Kidney epithelial cell (primary cell): Measurements from ENCODE around the genes MBIP, SLC25A21 and TTC6.

GRCh38 chr14:35278495-35278891, 13.7 kb upstream of the PSMA6 start:
- RAMPAGE, long total RNA, result no peak
- RRBS, result no CpG with 5 or more reads among the region's 3 CpGs

- RAMPAGE, long total RNA, result no peak
- RRBS, result no CpG with 5 or more reads among the region's 22 CpGs
These were observed 545 bp downstream of the PSMA6 start for GRCh38 chr14:35292549-35293304.

- RAMPAGE, long total RNA, result no peak
- RRBS, result no CpG with 5 or more reads among the region's 3 CpGs
These were observed 50.7 kb downstream of the NFKBIA start for GRCh38 chr14:35353719-35354365.

DNA sequence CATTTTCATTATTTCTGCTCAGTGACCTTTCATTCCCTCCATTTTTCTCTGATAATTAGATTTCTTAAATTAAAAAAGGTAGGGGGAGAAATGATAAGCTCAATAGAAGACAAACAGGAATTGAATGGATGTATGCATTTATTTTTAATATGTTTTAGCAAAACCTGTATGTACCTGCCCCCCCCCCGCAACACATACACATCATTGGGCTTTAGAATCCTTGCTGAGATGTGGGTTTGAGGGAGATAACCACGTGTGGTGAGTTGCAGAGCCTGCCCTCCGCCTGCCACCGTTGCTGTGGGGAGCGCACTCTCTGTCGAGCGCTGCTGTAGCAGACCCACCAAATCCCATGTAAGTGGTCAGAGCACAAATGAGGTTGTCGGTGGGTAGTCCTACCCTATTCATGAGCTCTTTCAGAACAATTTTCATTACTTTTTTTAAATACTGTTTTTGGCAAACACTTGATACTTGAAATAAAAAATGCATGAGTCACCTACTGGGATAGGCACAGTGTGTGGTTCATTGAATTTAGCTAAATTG, 242.6 kb downstream of the BRMS1L start:
- RAMPAGE, long total RNA, result no peak
- RRBS, result no CpG with 5 or more reads among the region's 8 CpGs

- RAMPAGE, long total RNA, result no peak
- RRBS, result no CpG with 5 or more reads among the region's 2 CpGs
These were observed 102.6 kb downstream of the MBIP start for GRCh38 chr14:36217881-36218106.

GRCh38 chr14:36319805-36321118, at the start of gene MBIP:
Gene MBIP (minus strand): TSS chr14:36320637.
- RAMPAGE, long total RNA, result start-site peak on the minus strand at chr14:36320597-36320661, 665 and 124 reads in 2 replicates
- RRBS, result under 1% methylated on average over 12 of the region's 50 CpGs

DNA sequence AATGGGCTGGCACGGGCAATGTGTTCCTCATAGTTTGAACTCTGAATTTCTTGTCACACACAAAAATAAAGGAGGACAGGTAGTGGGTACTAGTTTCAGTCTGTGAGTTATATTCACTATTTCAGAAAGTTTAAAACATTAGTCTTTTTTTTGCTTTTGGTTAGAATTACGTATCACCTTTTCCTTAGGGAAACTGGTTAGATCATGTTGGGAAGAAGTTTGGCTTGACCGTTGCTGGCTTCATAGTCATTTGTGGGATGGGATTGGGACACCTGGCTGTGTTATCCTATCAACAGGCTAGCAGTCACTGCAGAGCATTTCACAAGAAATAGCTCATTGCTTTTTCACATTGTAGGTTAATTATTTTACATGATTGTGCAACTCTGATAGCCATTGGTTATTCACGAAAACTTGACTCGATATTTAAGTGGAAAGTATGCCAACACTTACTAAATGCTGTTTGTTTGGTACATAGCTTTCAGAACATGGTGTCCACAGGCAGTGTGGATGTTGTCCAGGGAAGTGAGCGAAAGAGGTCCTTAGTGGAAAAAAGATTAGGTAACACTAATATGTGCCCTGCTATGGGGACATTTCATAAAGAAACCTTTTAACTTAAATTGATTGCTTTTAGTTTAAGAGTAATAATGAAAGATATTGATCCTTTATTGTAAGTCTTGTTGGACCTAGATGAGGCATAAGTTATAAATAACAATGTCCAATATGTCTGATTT, 89.4 kb downstream of the NKX2-1 start:
- RAMPAGE, long total RNA, result no peak
- RRBS, result no CpG with 5 or more reads among the region's 6 CpGs

GRCh38 chr14:36451294-36452215, 68.5 kb downstream of the NKX2-1 start:
- RAMPAGE, long total RNA, result no peak
- RRBS, result no CpG with 5 or more reads among the region's 12 CpGs

DNA sequence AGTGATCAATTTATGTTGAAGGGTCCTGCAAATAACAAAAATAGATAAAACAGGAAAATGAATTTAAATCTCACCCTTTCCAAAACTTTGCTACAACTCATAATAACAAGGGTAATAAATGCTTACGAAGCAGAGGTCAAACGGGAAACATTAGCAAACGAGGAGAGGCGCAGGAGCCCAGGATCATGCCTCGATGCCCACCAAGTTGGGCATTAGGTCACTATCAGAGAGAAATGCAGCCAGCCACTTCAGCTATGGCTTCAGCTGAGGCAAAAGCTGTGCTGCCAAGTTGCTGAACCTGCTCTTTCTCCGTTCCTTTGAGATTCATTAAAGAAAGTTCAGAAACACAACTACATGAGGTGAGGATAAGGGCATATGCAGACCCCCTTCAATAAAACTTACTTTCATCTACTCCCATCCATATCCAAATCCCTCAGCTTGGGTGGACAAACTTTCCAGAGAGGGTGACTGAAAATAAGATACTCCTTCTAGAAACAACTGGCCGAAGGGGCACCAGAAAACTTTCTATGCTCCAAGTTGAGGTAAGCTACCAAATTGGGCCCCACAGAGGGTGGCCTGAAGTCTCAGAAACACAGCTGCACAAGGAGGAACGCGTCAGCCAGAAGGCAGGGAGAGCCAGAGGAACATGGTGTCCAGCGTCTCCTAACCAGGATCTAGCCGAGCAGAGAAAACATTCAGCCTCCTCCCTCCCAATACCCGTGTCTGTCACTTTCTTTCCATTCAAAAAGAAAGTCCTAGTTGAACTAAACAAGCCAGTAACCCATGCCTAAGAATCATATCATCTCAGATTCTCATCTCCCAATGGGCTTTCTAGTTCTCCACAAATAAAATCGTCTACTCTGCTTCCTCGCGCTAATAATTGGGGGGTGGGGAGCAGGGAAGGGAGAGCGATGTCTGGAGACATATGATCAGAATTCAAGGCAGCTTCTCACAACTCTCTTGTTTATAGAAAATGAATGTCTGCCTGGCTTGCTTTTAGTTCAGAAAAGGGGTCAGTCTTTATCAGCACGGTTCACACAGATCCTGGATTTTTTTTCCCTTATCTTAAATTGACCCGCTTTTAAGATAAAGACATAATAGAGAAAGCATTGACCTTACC, 7.7 kb downstream of the NKX2-1 start:
- RAMPAGE, long total RNA, result no peak
- RRBS, result no CpG with 5 or more reads among the region's 18 CpGs

- RAMPAGE, long total RNA, result no peak
- RRBS, result under 1% methylated on average over 23 of the region's 71 CpGs
These were observed 13.9 kb upstream of the PAX9 start for GRCh38 chr14:36647515-36648476.

DNA sequence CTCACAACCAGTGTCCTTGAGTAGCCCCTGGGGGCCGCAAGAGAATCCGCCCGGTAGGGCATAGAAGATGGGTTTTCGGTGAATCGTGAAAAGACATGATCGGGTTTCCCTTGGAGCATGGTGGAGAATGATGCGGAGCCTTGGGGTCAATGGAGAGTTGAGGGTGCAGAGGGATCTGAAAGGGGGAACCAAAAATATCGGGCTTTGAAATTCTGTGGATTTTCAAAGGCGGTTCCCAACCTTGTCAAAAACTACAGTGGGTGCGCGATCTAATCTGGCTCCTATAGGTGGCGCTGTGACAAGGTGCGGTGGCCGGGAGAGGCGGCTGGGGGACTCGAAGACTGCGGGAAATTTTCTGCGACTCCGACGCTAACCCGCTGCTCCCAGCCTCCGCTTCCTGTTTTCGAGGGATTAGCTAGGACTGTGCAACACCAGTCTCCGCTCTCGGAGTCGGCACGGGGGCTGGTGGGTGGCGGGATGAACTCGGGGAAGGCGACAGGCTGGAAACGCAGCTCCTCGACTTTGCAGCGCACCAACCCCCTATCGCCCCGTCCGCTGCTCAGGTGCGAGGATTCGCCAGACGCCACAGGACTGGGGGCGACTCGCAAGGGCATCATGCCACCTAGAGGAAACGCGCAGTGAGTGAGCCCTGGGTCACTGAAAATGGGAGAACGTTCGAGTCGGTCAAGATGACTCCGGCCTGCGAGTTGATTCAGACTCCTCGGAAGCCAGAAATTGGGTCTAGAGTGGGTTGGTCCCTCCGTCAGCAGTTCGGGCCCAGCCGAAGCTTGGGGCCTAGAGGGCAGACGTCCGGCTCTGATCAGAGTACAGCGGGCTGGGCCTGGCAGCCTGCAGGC, 5.7 kb upstream of the PAX9 start:
- RAMPAGE, long total RNA, result no peak
- RRBS, result no CpG with 5 or more reads among the region's 55 CpGs

DNA sequence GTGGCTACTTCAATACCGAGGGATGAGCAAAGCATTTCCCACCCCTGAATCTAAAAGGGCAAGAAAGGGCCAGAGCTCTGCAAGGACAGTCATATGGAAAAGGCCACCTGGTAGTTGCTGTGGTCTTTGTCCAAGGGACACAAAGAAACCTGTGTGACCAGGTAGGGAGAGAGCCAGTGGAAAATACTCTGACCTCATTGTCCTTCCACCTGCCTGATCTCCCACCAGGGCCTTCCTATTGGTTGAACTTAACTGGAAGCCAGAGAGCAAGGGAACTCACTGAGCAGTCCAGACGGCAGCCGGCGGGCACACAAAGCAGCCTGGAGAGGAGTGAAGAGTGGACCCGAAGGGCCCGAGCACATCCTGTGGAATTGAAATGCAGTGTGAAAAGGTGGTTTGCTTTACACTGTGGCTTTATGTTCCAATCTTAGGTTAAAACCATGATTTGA, 120.8 kb downstream of the SLC25A21 start:
- RAMPAGE, long total RNA, result no peak
- RRBS, result no CpG with 5 or more reads among the region's 6 CpGs

- RAMPAGE, long total RNA, result start-site peak on the plus strand at chr14:37172110-37172137, 22 and 19 reads in 2 replicates
- RRBS, result 1% methylated on average over 30 of the region's 73 CpGs
These were observed at the start of gene SLC25A21 for GRCh38 chr14:37171591-37172907. Gene SLC25A21 (minus strand): TSS chr14:37172606.

- RAMPAGE, long total RNA, result no peak
These were observed 129.0 kb downstream of the FOXA1 start for GRCh38 chr14:37466058-37466439.

- RAMPAGE, long total RNA, result no peak
- RRBS, result no CpG with 5 or more reads among the region's 5 CpGs
These were observed 12.3 kb downstream of the FOXA1 start for GRCh38 chr14:37582669-37583241.

- RAMPAGE, long total RNA, result no peak
- RRBS, result 1% methylated on average over 17 of the region's 61 CpGs
These were observed at the start of gene TTC6 for GRCh38 chr14:37595495-37596447. Gene TTC6 (plus strand): TSS chr14:37595629.

DNA sequence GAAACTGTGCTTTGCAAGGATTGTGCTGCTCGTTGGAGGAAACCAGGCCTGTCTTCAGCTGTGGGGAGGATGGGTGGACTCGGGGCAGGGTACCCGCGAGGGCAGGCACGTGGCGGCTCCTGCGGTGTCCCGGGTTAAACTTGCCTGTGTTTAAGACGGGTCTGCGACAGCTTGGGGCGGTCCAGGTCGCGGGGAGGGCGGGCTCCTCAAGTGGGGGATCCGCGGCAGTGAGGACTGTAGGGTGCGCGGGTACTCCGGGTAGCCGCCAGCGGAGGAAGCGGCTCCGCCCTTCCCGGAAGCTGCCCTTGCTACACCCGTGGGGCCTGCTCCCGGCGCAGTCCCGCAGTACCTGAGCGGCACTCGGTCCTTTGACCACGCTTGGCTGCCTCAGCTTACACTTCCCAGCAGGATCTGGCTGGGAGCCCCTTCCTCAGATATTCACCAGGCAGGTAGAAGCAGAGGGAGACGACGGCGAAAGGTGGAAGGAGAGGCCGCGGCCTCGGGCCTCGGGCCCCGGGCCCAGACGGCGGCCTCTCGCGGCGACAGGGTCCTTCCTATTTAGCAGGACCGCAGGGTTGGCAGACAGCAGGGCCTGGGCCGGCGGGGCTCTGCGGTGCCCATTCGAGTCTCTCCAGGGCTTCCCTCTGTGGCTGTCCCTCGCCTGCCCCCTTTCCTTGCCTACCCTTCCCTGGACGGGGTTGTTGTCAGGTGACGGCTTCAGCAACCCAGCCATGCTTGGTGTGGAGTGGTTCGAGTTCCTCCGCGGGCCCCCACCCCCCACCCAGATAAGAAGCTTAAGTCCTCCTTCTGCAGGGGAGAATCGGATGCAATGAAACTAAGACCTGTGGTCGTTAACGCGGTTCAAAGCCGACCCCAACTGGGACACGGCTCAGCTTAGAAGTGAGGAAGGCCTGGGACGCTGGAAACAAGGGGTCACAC, 3.0 kb downstream of the TTC6 start:
- RAMPAGE, long total RNA, result no peak
- RRBS, result 7% methylated on average over 15 of the region's 62 CpGs

DNA sequence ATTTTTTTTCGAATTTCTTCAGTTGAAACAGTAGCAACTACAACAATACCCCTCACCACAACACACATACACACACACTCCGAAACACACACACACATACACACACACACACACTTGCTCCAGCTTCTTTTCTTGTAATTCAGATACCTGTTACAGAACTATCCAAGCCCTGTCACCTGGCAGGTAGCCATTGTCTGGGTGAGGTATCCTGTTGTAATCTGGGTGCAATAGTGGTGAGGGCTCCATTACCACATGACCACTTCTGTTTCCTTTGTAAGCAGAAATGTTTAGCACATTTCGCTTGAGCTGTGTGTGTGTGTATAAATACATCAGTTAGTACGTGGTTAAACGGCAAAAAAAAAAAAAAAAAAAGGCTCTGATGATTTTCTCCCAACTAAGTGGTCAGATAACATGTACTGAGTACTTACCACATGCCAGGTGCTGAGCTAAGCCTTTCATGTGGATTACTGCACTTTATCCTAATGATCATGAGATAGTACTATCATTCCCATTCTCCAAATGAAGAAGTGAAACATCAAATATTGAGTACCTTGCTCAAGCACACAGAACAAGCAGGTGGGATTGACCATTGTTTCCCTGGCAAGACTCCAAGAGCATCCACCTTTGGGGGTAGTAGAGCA, 129.3 kb upstream of the SSTR1 start:
- RAMPAGE, long total RNA, result no peak
- RRBS, result no CpG with 5 or more reads among the region's 5 CpGs

GRCh38 chr14:38254198-38255017, 1.5 kb downstream of the CLEC14A start:
- RAMPAGE, long total RNA, result no peak
- RRBS, result no CpG with 5 or more reads among the region's 17 CpGs

- RAMPAGE, long total RNA, result no peak
- RRBS, result under 1% methylated on average over 6 of the region's 19 CpGs
These were observed 603 bp downstream of the SEC23A start for GRCh38 chr14:39102331-39102932.